ENCODE data around the genes AK8 and OBP2B.

DNA sequence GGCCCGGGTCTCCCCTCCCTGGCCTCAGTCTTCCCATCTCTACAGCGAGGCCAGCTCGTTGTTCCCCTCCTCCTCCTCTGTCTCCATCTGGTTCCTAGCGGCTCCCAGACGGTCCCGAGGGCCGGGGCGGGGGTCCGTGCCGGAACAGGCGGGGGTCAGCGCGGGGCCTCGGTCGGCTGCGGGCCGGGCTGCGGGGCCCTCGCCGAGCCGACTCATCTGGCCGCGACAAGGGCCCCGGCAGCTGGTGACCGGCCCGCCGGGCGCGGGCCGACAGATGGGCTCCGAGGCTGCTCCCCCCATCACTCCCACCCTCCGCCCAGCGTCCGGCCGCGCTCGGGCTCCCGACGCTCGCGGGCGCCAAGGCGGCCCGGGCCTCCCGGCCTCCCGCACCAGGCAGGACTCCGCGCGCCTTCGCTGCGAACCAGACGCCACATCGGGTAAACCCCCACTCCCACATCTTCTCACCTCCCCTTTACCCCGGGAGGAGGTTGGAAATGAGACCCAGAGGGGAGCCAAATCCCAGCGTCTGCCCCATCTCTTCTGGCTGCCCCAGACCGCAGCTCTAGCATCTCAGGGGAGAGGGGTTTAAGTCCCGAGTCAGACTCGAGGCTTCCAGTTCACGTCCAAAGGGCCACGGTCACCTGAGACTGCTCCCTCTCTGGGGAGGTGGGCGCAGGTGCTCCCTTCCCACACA, 8.2 kb downstream of the BARHL1 start:
- RAMPAGE, long total RNA: no peak
- RRBS: 93% methylated on average over 34 of the region's 61 CpGs
PRO-cap:
- standard: no peak
- CoPRO, capped RNA only, 2 experiments: no peak in any of the 2 experiments
- CoPRO, capped and uncapped RNA, 2 experiments: no peak in any of the 2 experiments
- CoPRO, uncapped RNA only, 2 experiments: no peak in any of the 2 experiments
CAGE:
- cytosol, long polyA plus RNA: no peak
- long polyA plus RNA: no peak
- nucleolus, long total RNA: no peak
- nucleus, long polyA plus RNA: no peak

GRCh38 chr9:132671904-132672797, 1.9 kb downstream of the GTF3C4 start:
- RAMPAGE, long total RNA: no peak
- RRBS: no CpG with 5 or more reads among the region's 9 CpGs
PRO-cap:
- standard: no peak
- CoPRO, capped RNA only, 2 experiments: no peak in any of the 2 experiments
- CoPRO, capped and uncapped RNA, 2 experiments: no peak in any of the 2 experiments
- CoPRO, uncapped RNA only, 2 experiments: peak in 1 of 2 experiments; most common plus-strand start chr9:132671942 (in 1)
CAGE:
- cytosol, long polyA plus RNA: no peak
- long polyA plus RNA: no peak
- nucleolus, long total RNA: no peak
- nucleus, long polyA plus RNA: no peak

- RAMPAGE, long total RNA: no peak
- RRBS: no CpG with 5 or more reads among the region's 9 CpGs
PRO-cap:
- standard: no peak
- CoPRO, capped RNA only, 2 experiments: no peak in any of the 2 experiments
- CoPRO, capped and uncapped RNA, 2 experiments: no peak in any of the 2 experiments
- CoPRO, uncapped RNA only, 2 experiments: no peak in any of the 2 experiments
CAGE:
- cytosol, long polyA plus RNA: no peak
- long polyA plus RNA: no peak
- nucleolus, long total RNA: no peak
- nucleus, long polyA plus RNA: no peak
Measured at GRCh38 chr9:132873276-132873780, 4.8 kb downstream of the AK8 start.

DNA sequence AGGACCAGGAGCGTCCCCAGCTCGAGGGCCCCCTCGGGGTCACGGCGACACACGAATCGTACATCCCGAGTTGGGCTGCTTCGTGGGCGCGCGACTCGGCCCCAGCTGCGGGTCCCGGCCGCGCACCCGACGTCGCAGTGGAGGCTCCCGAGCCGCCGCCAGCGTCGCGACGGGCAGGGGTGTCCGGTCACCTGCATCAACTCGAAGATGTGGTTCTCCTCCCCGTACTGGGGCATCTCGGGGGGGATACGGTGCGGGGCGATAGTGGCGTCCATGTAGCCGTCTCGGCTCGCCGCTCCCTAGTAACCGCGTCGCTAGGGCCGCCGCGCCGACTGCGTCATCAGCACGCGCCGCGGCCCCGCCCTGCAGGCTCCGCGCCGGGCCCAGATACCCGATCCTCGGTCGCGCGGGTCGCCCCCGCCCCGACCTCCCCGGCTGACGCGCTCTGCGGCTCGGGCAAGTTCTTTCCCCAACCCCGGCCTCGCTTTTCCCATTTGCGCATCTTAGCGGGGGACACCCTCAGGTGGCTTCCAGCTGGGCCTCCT, at the start of gene AK8:
AK8 (minus strand) TSS at position 304 of the 545 bp plus-strand sequence.
- RAMPAGE, long total RNA: no peak
- RRBS: 3% methylated on average over 29 of the region's 72 CpGs
PRO-cap:
- standard: bidirectional peak, plus-strand start at position 386 of the sequence, minus-strand start at position 304 of the sequence
- CoPRO, capped RNA only, 2 experiments: peak in 2 of 2 experiments; most common plus-strand start position 368 of the sequence (in 2); most common minus-strand start position 304 of the sequence (in 2)
- CoPRO, capped and uncapped RNA, 2 experiments: peak in 1 of 2 experiments; most common plus-strand start position 395 of the sequence (in 1); most common minus-strand start position 304 of the sequence (in 1)
- CoPRO, uncapped RNA only, 2 experiments: no peak in any of the 2 experiments
CAGE:
- cytosol, long polyA plus RNA: no peak
- long polyA plus RNA: start-site peak on the plus strand centred at position 374 of the sequence, 62 bp wide, 26 and 13 reads in 2 replicates
- nucleolus, long total RNA: no peak
- nucleus, long polyA plus RNA: no peak

DNA sequence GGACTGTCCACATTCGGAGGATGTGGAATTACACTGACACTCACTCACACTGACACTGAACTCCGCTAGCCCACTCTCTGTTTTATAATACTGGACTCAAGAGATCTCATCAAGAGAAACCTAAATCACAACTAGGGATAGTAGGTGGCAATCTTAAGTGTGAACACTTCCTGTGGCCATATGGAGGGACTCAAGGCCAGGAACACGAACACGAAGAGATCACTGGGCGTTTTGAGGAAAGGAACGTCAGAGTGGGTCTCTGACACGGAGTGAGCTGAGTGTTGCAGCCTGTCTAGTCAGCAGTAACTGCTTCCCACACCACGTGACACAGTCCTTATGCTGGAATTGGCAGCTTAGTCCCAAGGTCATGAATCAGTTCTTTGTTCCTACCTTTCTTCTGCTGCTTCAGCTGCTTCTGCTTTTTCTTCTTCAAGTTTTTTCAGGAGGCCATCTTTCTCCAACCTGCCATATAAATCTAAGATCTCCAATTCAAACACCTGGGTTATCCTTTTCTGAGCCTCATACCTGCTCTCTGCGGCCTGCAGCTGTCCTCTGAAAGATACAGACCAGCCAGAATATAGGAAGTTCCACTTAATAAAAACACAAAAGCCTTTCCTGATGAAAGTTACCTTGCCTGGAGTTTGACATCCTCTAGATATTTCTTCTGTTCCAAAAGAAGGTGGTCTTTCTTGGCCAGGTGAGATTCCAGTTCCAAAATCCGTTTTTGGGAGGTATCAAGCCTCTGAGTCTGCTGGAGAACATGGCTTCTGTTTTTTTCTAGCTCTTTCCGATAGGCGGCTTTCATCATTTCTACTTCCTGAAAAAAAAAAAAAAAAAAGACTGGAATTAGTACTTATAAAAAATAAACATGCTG, 18.3 kb downstream of the SPACA9 start:
- RAMPAGE, long total RNA: no peak
- RRBS: no CpG with 5 or more reads among the region's 12 CpGs
PRO-cap:
- standard: no peak
- CoPRO, capped RNA only, 2 experiments: no peak in any of the 2 experiments
- CoPRO, capped and uncapped RNA, 2 experiments: no peak in any of the 2 experiments
- CoPRO, uncapped RNA only, 2 experiments: no peak in any of the 2 experiments
CAGE:
- cytosol, long polyA plus RNA: no peak
- long polyA plus RNA: no peak
- nucleolus, long total RNA: no peak
- nucleus, long polyA plus RNA: no peak

- RAMPAGE, long total RNA: no peak
- RRBS: 91% methylated on average over 8 of the region's 28 CpGs
PRO-cap:
- standard: no peak
- CoPRO, capped RNA only, 2 experiments: no peak in any of the 2 experiments
- CoPRO, capped and uncapped RNA, 2 experiments: no peak in any of the 2 experiments
- CoPRO, uncapped RNA only, 2 experiments: no peak in any of the 2 experiments
CAGE:
- cytosol, long polyA plus RNA: no peak
- long polyA plus RNA: no peak
- nucleolus, long total RNA: no peak
- nucleus, long polyA plus RNA: no peak
Measured at GRCh38 chr9:133022997-133023842, 7.6 kb upstream of the GTF3C5 start.

GRCh38 chr9:133031596-133032136, 869 bp downstream of the GTF3C5 start:
- RAMPAGE, long total RNA: no peak
- RRBS: no CpG with 5 or more reads among the region's 8 CpGs
PRO-cap:
- standard: no peak
- CoPRO, capped RNA only, 2 experiments: no peak in any of the 2 experiments
- CoPRO, capped and uncapped RNA, 2 experiments: no peak in any of the 2 experiments
- CoPRO, uncapped RNA only, 2 experiments: no peak in any of the 2 experiments
CAGE:
- cytosol, long polyA plus RNA: no peak
- long polyA plus RNA: no peak
- nucleolus, long total RNA: no peak
- nucleus, long polyA plus RNA: no peak

DNA sequence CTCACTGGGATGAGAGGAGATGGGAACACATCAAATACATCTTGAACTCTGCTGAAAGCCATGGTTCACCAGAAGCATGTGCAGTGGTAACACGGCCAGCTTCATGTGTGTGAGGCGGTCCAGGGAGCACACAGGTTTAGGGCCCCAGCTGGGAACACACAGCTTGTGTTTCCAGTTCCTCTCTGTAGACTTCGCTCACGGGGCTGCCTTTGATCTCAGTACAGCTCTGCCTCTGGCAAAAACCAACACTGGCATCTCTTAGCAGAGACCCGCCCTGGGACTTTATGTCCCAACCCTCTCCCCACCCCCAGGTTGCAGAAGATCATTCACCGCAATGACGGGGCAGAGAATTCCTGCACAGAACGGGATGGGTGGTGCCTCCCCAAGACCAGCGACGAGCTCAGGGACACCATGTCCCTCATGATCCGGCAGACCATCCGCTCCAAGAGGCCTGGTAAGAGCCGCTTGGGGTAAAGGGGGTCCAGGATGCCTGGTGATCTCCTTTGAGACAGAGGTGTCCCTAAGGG, 5.3 kb upstream of the CEL start:
- RAMPAGE, long total RNA: no peak
- RRBS: no CpG with 5 or more reads among the region's 13 CpGs
PRO-cap:
- standard: no peak
- CoPRO, capped RNA only, 2 experiments: no peak in any of the 2 experiments
- CoPRO, capped and uncapped RNA, 2 experiments: no peak in any of the 2 experiments
- CoPRO, uncapped RNA only, 2 experiments: peak in 1 of 2 experiments; most common plus-strand start position 412 of the sequence (in 1)
CAGE:
- cytosol, long polyA plus RNA: no peak
- long polyA plus RNA: no peak
- nucleolus, long total RNA: no peak
- nucleus, long polyA plus RNA: no peak

GRCh38 chr9:133078453-133078967, 16.7 kb downstream of the CEL start:
- RAMPAGE, long total RNA: no peak
- RRBS: no CpG with 5 or more reads among the region's 15 CpGs
PRO-cap:
- standard: no peak
- CoPRO, capped RNA only, 2 experiments: no peak in any of the 2 experiments
- CoPRO, capped and uncapped RNA, 2 experiments: no peak in any of the 2 experiments
- CoPRO, uncapped RNA only, 2 experiments: no peak in any of the 2 experiments
CAGE:
- cytosol, long polyA plus RNA: no peak
- long polyA plus RNA: no peak
- nucleolus, long total RNA: no peak
- nucleus, long polyA plus RNA: no peak

DNA sequence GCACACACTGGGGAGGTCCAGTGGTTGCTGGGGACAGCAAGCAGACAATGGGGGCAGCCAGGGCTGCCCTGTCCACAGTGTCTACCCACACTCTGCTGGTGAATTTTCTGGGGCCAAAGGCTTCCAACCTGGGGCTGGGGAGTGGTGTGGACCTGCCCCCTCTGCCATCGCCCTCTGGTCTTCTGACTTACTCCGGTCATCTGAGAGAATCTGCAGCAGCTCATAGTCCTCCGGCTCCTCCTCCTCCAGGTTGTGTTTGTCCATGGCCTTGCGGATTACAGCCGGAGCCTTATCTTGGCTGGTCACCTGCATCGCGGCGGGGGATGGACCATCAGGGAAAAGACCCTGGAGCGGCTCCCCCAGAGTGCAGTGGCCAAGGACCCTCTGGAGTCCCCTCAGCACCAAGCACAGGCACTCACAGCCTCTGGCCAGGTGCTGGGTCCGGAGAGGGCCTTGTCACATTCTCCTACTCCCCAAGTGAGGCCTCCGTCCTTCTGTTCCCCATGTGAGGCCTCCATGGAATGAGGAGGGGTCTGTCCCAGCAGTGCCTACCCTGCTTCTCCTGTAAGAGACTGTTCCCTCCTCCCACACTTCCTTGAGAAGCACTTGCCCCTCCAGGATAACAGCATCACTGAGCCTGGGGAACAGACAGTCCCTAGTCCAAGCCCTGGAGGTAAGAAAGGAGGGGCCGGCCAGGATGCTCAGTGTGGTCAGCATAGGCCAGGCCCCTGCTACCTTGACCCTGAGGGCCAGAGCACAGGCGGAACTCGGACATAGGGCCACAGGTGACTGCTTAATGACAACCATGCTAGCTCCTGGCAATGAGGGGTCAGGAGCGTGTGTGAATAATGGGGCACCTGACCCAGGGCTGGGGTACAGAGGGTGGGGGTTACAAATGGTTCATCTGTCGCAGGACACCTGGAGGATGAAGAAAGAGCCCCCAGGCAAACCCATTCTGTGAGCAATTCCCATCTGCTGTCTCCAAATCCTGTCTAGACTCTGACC, 20.7 kb downstream of the RALGDS start:
- RAMPAGE, long total RNA: no peak
- RRBS: 100% methylated on average over 1 of the region's 16 CpGs
PRO-cap:
- standard: no peak
- CoPRO, capped RNA only, 2 experiments: no peak in any of the 2 experiments
- CoPRO, capped and uncapped RNA, 2 experiments: no peak in any of the 2 experiments
- CoPRO, uncapped RNA only, 2 experiments: no peak in any of the 2 experiments
CAGE:
- cytosol, long polyA plus RNA: no peak
- long polyA plus RNA: no peak
- nucleolus, long total RNA: no peak
- nucleus, long polyA plus RNA: no peak

- RAMPAGE, long total RNA: no peak
- RRBS: no CpG with 5 or more reads among the region's 11 CpGs
PRO-cap:
- standard: no peak
- CoPRO, capped RNA only, 2 experiments: no peak in any of the 2 experiments
- CoPRO, capped and uncapped RNA, 2 experiments: no peak in any of the 2 experiments
- CoPRO, uncapped RNA only, 2 experiments: no peak in any of the 2 experiments
CAGE:
- cytosol, long polyA plus RNA: no peak
- long polyA plus RNA: no peak
- nucleolus, long total RNA: no peak
- nucleus, long polyA plus RNA: no peak
Measured at GRCh38 chr9:133107349-133107714, 13.7 kb downstream of the RALGDS start.

- RAMPAGE, long total RNA: no peak
- RRBS: no CpG with 5 or more reads among the region's 6 CpGs
PRO-cap:
- standard: no peak
- CoPRO, capped RNA only, 2 experiments: no peak in any of the 2 experiments
- CoPRO, capped and uncapped RNA, 2 experiments: no peak in any of the 2 experiments
- CoPRO, uncapped RNA only, 2 experiments: no peak in any of the 2 experiments
CAGE:
- cytosol, long polyA plus RNA: no peak
- long polyA plus RNA: no peak
- nucleolus, long total RNA: no peak
- nucleus, long polyA plus RNA: no peak
Measured at GRCh38 chr9:133109304-133109518, 11.8 kb downstream of the RALGDS start.

DNA sequence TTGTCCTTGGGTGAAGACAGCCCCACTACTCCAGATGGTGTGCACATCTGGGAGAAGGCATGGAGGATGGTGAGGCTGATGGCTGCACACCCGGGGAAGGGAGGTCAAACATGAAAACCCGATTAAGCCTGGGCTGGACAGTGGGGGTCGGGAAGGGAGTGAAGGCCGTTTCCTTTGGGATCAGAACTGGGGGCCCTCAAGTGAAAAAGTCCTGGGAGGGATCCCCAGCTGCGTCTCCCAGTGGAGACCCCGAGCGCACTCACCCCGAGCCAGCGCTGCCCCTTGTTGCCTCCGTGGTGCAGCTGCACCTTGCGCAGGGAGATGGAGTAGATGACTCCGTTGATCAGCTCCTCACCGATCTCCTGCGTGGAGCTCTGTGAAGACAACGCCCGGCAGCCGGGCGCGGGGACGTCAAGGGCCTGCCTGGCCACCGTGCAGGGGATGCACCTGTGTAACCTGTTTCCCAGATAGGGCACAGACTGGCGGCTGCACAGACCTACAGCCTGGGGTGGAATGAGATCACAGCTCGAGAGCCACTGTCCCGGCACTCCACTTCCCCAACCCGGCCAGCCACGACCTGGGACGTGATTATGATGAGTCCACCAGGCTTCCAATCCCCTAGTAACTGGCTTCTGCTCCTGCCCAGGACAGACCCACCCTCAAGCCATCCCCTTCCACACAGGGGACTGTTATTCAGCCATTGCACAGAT, 9.1 kb downstream of the RALGDS start:
- RAMPAGE, long total RNA: no peak
- RRBS: no CpG with 5 or more reads among the region's 27 CpGs
PRO-cap:
- standard: no peak
- CoPRO, capped RNA only, 2 experiments: no peak in any of the 2 experiments
- CoPRO, capped and uncapped RNA, 2 experiments: no peak in any of the 2 experiments
- CoPRO, uncapped RNA only, 2 experiments: no peak in any of the 2 experiments
CAGE:
- cytosol, long polyA plus RNA: no peak
- long polyA plus RNA: no peak
- nucleolus, long total RNA: no peak
- nucleus, long polyA plus RNA: no peak

- RAMPAGE, long total RNA: no peak
- RRBS: no CpG with 5 or more reads among the region's 9 CpGs
PRO-cap:
- standard: no peak
- CoPRO, capped RNA only, 2 experiments: no peak in any of the 2 experiments
- CoPRO, capped and uncapped RNA, 2 experiments: no peak in any of the 2 experiments
- CoPRO, uncapped RNA only, 2 experiments: no peak in any of the 2 experiments
CAGE:
- cytosol, long polyA plus RNA: no peak
- long polyA plus RNA: no peak
- nucleolus, long total RNA: no peak
- nucleus, long polyA plus RNA: no peak
Measured at GRCh38 chr9:133142638-133143197, 21.0 kb downstream of the GBGT1 start.

- RAMPAGE, long total RNA: no peak
- RRBS: no CpG with 5 or more reads among the region's 34 CpGs
PRO-cap:
- standard: no peak
- CoPRO, capped RNA only, 2 experiments: no peak in any of the 2 experiments
- CoPRO, capped and uncapped RNA, 2 experiments: no peak in any of the 2 experiments
- CoPRO, uncapped RNA only, 2 experiments: no peak in any of the 2 experiments
CAGE:
- cytosol, long polyA plus RNA: no peak
- long polyA plus RNA: no peak
- nucleolus, long total RNA: no peak
- nucleus, long polyA plus RNA: no peak
Measured at GRCh38 chr9:133208739-133209798, at the start of gene OBP2B. TSS of gene OBP2B (minus strand) at chr9:133209250.

DNA sequence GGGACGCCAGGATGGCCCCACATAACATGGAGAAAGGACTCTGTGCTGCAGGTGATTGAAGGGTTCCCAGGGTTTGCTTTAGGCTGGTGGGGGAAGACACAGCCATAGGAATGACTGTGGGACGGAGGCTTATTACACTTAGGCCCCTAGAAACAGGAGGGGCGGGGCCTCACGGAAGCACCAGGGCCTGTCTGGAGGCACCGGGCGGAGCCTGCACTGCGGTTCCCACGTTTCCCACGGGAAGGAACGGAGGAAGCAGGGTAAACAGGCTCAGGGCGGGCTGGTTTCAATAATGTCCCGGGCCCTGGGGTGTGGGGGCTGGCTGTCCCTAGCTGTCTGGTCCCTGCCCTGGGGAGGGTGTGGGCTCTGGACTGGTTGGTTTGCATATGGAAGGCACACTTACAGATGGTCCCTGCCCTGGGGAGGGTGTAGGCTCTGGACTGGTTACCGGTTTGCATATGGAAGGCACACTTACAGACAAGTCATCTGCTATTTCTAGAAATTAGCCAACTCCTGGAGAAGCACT, 14.2 kb upstream of the OBP2B start:
- RAMPAGE, long total RNA: no peak
- RRBS: 23% methylated on average over 6 of the region's 13 CpGs
PRO-cap:
- standard: no peak
- CoPRO, capped RNA only, 2 experiments: no peak in any of the 2 experiments
- CoPRO, capped and uncapped RNA, 2 experiments: no peak in any of the 2 experiments
- CoPRO, uncapped RNA only, 2 experiments: no peak in any of the 2 experiments
CAGE:
- cytosol, long polyA plus RNA: no peak
- long polyA plus RNA: no peak
- nucleolus, long total RNA: no peak
- nucleus, long polyA plus RNA: no peak

GRCh38 chr9:133358079-133358702, 1.8 kb downstream of the SURF2 start:
- RAMPAGE, long total RNA: no peak
- RRBS: no CpG with 5 or more reads among the region's 14 CpGs
PRO-cap:
- standard: no peak
- CoPRO, capped RNA only, 2 experiments: no peak in any of the 2 experiments
- CoPRO, capped and uncapped RNA, 2 experiments: no peak in any of the 2 experiments
- CoPRO, uncapped RNA only, 2 experiments: no peak in any of the 2 experiments
CAGE:
- cytosol, long polyA plus RNA: no peak
- long polyA plus RNA: no peak
- nucleolus, long total RNA: no peak
- nucleus, long polyA plus RNA: no peak

- RAMPAGE, long total RNA: no peak
- RRBS: no CpG with 5 or more reads among the region's 15 CpGs
PRO-cap:
- standard: no peak
- CoPRO, capped RNA only, 2 experiments: no peak in any of the 2 experiments
- CoPRO, capped and uncapped RNA, 2 experiments: no peak in any of the 2 experiments
- CoPRO, uncapped RNA only, 2 experiments: peak in 1 of 2 experiments; most common plus-strand start chr9:133362397 (in 1); most common minus-strand start chr9:133362568 (in 1)
CAGE:
- cytosol, long polyA plus RNA: no peak
- long polyA plus RNA: no peak
- nucleolus, long total RNA: no peak
- nucleus, long polyA plus RNA: no peak
Measured at GRCh38 chr9:133362245-133362673, 5.9 kb downstream of the SURF2 start.

Data from K562 (cell line).